Pulmonary lymph node (tissue), 1 donor: Measurements from ENCODE around the gene HSPA9.

- PRO-cap, result no peak
Observed at GRCh38 chr5:136067269-136067731, 38.5 kb downstream of the TGFBI start.

DNA sequence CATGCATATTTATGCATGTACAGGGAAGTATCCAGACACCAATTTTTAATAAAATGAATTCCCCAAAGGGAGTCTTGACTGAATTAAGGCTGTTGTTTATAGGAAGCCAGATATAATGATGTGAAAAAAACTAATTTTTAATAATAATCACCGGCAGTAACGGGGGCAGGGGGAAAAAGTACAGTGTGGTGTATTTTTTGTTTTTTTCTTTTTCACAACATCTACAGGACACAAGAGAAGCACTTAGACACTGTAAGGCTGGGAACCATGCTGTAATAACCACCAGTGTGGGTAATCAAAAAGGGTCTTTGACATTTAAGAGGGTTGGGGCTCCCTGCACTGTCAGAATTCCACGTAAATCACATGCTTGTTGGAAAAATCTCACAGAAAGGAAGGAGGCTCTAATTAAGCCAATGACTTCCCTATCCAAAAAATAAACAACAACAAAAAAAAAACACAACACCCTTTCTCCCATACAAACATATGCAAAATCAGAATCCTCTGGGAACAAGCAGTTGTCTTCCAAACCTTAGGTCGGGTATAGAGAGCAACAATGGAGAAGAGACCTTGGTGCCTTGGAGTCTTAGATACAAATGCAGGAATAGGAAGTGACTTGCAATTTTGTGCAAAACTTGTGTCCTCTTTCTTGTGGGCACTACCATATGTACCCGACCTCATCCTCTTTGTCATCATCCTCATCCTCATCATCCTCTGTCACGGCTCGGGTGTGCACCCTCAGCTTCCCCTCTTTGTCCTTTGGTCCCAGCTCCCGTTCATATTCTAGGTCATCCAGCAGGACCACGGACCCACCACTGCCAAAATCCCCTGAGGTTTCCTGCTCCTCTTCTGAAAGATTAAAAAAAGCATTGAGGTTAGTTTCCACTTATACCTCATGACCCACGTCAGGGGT is 520.9 kb downstream of the SPOCK1 start:
- PRO-cap, result no peak

DNA sequence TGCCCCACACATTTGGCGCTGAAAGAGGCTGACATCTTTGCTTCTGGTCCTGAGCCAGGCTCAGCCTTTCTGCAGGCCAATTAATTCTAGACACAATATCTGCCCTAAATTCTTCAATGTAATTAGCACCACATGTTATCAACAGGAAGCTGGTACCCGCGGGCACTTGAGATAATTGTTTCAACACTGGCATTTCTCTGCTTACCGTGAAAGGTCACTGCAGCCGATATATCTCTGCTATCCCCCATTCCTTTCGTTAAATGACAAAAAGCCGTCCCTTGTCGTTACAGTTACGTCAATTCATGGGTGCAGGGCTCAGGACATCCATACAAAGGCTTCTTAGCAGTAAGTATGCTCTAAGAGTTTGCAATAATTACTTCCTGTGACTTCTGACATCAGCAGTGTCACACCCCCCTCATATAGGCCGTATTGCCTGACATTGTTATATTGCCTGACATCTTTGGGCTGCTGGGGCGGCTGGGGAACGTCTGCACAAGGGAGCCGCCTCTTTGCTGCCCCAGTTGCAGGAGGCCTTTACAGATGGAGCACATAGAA is 65.0 kb upstream of the SPOCK1 start:
- PRO-cap, result no peak

DNA sequence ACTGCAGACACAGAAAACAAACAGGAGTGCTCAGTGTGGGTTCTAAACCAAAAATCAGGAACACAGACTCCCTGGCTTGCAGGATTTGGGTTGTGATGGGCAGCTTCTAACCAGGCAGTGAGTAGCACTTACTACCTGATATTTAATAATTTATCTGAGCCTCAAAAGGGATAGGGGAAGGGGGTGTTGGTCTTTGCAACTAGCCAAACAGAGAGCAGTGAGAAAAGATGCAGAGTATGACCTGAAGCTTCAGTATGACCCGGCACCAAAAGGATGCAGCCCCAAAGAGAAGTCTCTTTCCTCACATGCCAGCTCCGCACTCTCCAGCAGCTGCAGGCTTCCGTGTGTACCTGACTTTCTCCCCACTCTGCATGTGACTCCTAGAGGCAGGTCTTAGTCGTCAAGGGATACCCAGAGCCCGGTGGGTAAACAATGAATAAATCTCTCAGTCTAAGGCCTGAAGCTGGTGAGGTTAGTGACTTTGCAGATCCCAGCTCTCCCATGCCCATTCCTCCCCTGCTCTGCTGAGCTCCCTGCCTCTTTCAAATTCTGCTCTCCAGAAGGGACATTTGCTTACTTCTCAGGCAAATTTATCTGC is 105.4 kb upstream of the SPOCK1 start:
- PRO-cap, result no peak

- PRO-cap, result no peak
Observed at GRCh38 chr5:137618947-137620086, 116.6 kb downstream of the KLHL3 start.

- PRO-cap, result no peak
Observed at GRCh38 chr5:137671950-137672478, 63.9 kb downstream of the KLHL3 start.

- PRO-cap, result no peak
Observed at GRCh38 chr5:137870552-137871615, 3.2 kb downstream of the MYOT start.

DNA sequence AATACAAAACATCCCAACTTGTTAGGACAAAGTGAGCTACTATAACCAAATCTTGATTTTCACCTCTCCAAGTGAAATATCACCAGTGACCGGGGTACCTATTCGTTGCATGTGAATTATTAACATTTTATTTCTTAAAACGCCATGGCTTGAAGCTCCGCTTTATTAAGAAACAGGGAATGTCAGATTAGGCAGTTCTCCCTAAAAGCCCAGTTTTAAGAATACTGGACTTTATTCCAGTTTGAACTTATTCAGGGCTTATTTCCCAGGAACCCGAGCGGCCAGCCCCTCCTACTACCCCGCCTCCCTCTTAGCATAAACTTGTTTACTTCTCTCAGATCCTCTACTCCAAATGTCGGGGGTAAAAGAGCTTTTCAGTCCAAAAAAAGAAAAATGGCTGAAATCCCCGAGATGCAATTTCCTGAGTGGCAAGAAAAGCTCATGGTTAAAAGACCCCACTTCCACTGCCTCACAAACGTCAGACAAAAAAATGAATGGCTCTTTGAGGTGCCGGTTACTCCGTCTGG is 606 bp downstream of the BRD8 start:
- PRO-cap, result unidirectional peak, plus-strand start at position 353 of the sequence

GRCh38 chr5:138467574-138468202 is 2.4 kb downstream of the EGR1 start:
- PRO-cap, result bidirectional peak, plus-strand start at chr5:138467868, minus-strand start at chr5:138467797

DNA sequence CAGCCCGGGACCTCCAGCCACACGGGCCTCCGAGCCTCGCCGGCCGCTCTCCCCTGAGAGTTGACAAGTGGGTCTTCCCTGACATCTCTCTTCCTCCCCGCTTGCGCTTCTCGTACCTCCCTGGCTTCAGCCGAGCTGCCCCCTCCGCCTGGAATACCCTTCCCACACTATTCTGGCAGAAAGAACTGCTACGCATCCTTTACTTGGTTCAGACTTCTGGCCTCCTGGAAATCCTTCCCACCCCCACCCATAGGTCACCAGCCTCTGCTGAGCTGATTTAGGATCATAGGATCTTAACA is 27.1 kb downstream of the EGR1 start:
- PRO-cap, result no peak

- PRO-cap, result no peak
Observed at GRCh38 chr5:138503443-138504412, 38.4 kb downstream of the EGR1 start.

DNA sequence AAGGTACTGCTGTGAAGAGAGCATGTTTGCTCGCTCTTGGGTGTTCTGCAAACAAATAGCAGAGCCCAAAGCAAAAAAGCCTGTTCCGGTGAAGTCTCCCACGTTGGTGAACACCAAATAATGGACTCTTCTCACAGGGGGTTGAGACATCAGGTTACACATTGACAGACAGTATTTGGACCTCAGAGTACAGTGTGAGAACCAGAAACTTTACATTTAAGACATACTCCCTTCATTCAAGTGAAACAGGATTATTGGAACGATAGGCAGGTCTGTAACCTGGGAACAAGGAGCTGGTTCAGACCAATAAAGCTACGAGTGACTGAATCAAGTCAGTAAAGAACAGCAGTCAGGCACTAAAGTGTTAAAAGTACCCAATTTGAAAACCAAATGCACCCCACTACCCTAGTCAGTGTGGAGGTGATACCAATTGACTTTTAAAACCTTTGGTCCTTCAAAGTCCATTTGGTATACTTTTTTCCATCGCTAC is 36.5 kb downstream of the ETF1 start:
- PRO-cap, result no peak

DNA sequence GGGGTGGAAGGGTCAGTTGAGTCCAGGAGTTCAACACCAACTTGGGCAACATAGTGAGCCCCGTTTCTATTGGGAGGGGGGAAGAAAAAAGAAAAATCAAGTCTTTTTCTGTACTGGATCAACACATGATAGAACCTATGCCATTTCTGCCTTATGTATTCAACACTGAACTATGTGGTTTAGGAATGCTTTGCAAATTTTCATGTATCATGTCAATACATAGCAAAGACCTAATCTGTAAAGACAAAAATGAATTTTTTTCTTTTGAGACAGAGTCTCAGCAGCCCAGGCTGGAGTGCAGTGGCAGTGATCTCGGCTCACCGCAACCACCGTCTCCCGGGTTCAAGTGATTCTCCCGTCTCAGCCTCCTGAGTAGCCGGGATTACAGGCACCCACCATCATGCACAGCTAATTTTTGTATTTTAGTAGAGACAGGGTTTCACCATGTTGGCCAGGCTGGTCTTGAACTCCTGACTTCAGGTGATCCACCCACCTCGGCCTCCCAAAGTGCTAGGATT is 4.9 kb downstream of the HSPA9 start:
- PRO-cap, result no peak

- PRO-cap, result bidirectional peak, plus-strand start at chr5:138575812, minus-strand start at chr5:138575401
Observed at GRCh38 chr5:138574612-138575574, at the start of gene HSPA9. Gene HSPA9, minus strand, starts transcription at chr5:138575401.

GRCh38 chr5:138874713-138875182 is 387 bp downstream of the LRRTM2 start:
- PRO-cap, result no peak

DNA sequence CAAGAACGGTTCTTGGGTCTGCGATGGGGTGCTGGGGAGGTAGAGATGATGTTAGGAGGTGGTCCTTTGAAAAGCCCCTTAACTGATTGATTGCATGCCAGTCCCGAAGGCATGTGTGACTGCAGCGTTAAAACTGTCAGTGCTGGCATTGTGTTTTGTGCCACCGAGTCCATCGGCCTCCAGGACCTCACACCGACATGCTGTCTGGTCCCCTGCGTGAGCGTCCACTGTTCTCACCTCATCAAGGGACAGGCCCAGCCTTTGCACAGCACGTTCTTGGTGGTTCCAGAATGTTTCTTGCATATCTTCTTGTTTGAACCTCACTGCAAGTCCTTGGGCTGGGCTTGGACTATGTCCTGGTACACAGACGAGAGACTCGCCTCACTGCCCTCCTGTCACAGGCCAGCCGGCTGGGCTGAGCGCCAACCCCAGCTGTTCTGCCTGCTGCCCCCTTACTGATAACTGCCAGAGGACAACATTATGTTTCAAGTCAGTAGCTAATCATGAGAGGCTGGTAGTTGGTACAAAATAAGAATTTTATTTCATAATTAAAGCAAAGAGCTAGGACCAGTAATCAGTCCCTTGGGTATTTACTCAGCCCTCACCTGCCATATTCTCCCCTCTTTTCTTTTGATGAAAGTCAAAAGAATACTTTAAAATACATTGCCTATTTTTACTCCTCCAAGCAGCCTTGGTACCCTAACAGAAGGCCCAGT is 52.8 kb upstream of the LRRTM2 start:
- PRO-cap, result no peak

GRCh38 chr5:139111338-139111874 is 86.8 kb downstream of the SIL1 start:
- PRO-cap, result no peak

DNA sequence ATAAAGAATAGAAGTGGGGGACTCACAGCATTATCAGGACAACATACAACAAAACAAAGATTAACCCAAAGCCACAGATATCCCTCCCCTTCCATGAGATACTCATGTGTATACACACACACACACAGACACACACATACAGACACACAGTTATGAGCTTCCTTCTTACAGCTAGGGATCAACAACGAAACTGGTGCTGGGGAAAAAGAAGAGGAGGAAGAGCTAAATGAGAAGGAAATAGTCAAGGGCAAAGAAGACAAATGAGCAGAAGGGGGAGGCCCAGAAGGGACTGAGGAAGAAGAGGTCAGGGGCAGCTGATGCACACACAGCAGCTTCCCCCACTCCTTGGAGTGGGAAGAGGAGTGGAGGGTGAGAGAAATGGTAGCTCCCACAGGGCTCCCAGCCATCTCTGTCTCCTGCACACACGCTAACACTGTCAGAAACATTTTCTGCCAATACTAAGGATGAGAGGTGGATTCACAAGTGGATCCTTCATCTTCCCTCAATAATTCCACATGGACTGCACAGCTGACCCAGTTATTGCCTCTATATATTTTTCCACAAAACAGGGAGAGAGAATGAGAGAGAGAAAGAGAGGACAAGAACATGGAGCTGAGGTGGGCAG is 66.1 kb downstream of the SIL1 start:
- PRO-cap, result no peak

GRCh38 chr5:139141828-139142186 is 56.4 kb downstream of the SIL1 start:
- PRO-cap, result no peak

DNA sequence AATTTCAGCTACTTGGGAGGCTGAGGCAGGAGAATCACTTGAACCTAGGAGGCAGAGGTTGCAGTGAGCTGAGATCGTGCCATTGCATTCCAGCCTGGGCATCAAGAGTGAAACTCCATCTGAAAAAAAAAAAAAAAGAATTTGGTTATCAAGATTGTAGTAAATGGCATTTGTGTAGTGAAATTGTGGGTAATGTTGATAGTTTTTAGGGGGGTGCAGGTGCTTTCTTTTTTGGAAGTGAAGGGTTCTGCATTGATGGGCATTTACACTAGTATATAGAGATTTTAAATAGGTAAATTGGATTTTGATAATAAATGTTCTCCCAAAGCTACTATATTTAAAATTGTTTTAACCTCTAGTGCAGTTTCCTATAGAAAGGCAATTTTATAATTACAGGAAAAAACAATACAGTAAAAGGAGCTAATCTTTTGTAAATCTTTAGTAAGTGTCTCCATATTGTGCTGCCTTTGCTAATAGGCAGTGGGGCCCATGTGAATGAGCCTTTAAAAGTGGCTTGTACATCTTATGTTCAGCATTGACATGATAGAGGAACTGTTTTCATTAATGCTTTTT is 10.9 kb downstream of the MATR3 start:
- PRO-cap, result no peak